Fibroblast of the aortic adventitia (primary cell): Measurements from ENCODE around the genes FANCE and SRPK1.

DNA sequence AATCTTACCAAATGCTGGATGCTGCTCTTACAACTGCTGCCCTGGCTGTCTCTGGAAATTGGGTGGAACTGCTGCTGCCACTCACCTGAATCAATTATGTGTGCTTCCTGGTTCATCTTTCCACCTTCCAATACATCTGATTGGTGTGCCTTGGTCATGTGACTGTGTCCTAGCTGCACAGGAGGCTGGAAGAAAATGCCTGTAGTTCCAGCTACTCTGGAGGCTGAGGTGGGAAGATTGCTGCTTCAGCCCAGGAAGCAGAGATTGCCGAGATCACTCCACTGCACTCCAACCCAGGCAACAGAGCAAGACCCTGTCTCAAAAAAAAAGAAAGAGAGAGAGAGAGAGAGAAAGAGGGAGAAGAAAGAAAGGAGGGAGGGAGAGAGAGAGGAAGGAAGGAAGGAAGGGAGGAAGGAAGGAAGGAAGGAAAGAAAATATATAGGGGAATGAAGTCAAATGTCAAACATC lies 14.2 kb upstream of the PPARD start:
- CAGE, long polyA plus RNA = no peak

DNA sequence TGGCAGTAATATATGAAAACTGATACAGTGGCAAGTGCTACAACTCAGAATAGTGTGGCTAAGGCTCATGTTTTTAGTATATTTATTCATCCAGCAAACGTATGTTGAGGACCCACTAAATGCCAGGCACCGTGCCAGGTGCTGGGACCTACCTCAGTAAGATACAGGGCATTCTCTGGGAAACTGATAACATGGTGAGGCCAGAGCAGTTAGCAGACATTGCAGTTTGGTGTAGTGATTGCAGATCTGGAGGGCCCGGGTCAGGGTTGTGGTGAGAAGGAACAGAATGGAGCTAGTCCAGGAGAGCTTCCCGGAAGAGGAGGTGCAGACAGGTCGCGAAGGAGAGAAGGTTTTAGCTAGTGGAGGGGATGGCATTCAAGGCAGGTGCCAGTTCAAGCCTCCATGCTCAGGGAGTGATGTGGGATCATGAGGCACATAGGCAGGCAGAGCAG lies 48.6 kb upstream of the FANCE start:
- CAGE, long polyA plus RNA = no peak

- CAGE, long polyA plus RNA = no peak
These were observed at the start of gene FANCE for GRCh38 chr6:35451711-35452449. Gene FANCE, plus strand, starts transcription at chr6:35452338.

GRCh38 chr6:35473405-35473603 lies 5.1 kb downstream of the RPL10A start:
- CAGE, long polyA plus RNA = no peak

DNA sequence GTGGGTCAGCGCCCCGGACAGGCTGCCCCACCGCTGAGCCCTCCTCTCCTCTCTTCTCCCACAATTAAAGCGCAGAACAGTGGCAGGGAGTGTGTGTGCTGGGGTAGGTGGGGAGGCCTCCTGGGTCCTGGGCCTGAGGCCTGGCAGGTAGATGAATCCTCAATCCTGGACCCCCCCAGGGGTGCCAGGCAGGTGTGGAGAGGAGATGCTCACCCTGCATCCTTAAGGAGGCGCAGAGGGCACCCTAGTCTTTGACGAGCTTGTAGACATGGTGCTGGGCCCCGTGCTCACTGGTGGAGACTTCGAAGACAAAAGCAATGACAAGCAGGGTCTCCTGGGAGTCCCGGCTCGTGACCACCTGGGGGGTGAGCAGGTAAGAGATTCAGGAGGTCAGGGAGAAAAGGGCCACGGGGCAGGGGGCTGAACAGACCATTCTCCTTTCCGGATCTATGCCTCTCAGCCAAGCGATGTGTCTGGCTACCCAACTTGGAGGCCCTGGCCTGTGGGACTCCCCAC lies 6.7 kb downstream of the RPL10A start:
- CAGE, long polyA plus RNA = no peak

GRCh38 chr6:35480824-35481522 lies 12.8 kb downstream of the RPL10A start:
- CAGE, long polyA plus RNA = no peak

DNA sequence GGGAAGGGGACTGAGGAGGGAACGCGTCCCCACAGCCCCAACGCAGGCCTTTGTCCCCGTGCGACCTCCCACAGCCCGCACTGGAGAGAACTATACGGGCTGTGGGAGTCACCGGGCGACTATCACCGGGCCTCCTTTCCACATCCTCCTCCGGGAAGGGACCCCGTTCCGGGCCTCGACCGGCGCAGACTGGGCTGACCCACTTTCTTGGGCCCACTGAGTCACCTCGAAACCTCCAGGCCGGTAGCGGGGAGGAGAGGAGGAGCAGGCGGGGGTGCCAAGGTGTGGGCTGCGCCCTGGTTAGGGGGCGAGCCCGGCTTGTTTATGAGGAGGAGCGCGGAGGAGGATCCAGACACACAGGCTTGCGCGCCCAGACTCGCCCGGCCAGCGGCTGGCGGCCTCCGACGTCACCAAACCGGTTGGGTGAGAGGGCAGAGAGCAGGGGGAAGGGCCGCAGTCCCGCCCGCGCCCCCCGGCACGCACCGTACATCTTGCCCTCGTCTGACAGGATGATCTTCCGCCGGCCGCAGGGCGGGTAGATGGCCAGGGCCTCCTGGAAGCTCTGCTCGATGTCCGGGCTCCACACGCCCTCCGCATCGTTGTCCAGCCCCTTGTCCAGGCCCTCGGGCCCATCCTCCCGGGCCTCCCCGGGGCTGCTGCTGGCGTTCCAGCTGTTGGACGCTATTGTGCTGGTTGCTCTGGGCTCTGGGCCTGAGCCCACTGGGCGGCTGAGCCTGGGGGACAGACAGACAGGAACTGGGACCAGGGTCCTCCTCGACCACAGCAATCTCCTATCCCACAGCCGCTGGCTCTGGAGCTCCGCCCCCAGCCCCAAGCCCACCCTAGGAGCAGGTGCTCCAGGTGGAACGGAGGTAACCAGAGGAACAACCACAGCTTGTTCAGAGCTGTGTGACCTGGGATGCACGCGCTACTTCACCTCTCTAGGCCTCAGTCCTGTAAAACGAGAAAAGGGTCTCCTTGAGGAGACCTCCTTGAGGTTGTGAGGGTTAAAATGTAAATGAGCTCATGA lies 10.6 kb downstream of the TEAD3 start:
- CAGE, long polyA plus RNA = no peak

- CAGE, long polyA plus RNA = no peak
These were observed 4.0 kb downstream of the TEAD3 start for GRCh38 chr6:35492892-35493334.

GRCh38 chr6:35505993-35506393 lies 6.7 kb downstream of the TULP1 start:
- CAGE, long polyA plus RNA = no peak

DNA sequence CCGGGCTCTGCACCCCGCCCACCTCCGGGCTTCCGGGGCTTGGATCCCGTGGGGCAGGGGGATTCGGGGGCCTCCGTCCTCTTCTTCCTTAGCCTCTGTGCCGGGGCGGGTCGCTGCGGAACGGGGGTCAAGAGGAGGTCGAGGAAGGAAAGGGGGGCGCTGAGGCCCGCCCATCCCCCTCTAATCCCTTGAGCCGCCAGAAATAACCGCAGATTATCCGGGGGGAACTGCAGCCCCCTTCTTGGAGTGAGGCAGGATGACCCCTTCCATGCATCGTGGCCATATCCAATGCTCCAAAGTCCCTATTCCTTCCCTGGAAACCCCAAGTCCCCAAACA lies 570 bp downstream of the TULP1 start:
- CAGE, long polyA plus RNA = no peak

GRCh38 chr6:35575359-35576028 lies 62.8 kb upstream of the TULP1 start:
- CAGE, long polyA plus RNA = no peak

DNA sequence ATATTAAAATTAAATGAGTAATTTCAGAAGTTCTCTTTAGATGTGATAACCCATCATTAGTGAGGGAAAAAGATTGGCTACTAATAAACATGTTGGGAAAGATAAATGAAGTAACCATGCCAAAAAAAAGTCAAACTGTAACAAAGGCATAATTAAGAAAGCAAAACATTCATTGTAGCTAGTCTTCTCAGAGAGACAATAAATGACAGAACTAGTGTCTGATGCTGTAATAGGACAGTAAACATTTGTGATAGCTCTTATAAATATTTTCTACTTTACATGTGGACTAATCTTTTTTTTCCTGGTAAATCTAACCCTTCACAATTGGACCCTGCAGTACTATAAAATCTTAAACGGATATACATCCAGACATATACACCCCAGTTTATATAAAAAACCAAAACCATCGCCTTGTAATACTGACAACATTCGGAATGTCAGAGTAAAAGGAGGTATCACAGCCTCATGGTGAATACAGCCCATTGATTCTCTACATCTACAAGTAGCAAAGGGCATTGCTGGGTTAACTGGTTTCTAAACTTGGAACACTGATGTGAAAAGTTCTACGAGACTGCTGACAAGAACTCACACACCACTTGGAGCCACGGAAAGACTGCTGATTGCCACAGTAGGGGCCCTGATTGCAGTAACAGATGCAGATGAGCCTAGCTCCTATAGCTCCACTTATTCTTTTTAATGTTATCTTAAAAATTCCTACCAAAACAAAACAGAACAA lies 87.7 kb downstream of the FKBP5 start:
- CAGE, long polyA plus RNA = no peak

- CAGE, long polyA plus RNA = no peak
These were observed 51.9 kb downstream of the FKBP5 start for GRCh38 chr6:35636826-35637252.

- CAGE, long polyA plus RNA = no peak
These were observed 4.3 kb downstream of the FKBP5 start for GRCh38 chr6:35684321-35684831.

- CAGE, long polyA plus RNA = no peak
These were observed 18.0 kb upstream of the ARMC12 start for GRCh38 chr6:35718879-35719194.

- CAGE, long polyA plus RNA = no peak
These were observed 16.4 kb upstream of the ARMC12 start for GRCh38 chr6:35720306-35720922.

GRCh38 chr6:35728855-35729235 lies 8.0 kb upstream of the ARMC12 start:
- CAGE, long polyA plus RNA = no peak

GRCh38 chr6:35919506-35920498 lies 1.1 kb downstream of the SRPK1 start:
- CAGE, long polyA plus RNA = no peak

- CAGE, long polyA plus RNA = no peak
These were observed at the start of gene SRPK1 for GRCh38 chr6:35920499-35921501. Gene SRPK1, minus strand, starts transcription at chr6:35921098.

GRCh38 chr6:35973634-35974156 lies 50.7 kb downstream of the SLC26A8 start:
- CAGE, long polyA plus RNA = no peak